ENCODE results near the genes DLEC1 and MYD88.

GRCh38 chr3:36933386-36933939 is 11.4 kb downstream of the TRANK1 start:
- PRO-cap = no peak
- RAMPAGE, long total RNA, 2 experiments = no peak in any of the 2 experiments

GRCh38 chr3:37221181-37221803 is 21.8 kb upstream of the GOLGA4 start:
- PRO-cap = no peak
- RAMPAGE, long total RNA, 2 experiments = no peak in any of the 2 experiments

- PRO-cap = no peak
- RAMPAGE, long total RNA, 2 experiments = no peak in any of the 2 experiments
Measured at GRCh38 chr3:37299217-37299535, 56.1 kb downstream of the GOLGA4 start.

- PRO-cap = no peak
- RAMPAGE, long total RNA, 2 experiments = no peak in any of the 2 experiments
Measured at GRCh38 chr3:37302519-37303336, 59.7 kb downstream of the GOLGA4 start.

DNA sequence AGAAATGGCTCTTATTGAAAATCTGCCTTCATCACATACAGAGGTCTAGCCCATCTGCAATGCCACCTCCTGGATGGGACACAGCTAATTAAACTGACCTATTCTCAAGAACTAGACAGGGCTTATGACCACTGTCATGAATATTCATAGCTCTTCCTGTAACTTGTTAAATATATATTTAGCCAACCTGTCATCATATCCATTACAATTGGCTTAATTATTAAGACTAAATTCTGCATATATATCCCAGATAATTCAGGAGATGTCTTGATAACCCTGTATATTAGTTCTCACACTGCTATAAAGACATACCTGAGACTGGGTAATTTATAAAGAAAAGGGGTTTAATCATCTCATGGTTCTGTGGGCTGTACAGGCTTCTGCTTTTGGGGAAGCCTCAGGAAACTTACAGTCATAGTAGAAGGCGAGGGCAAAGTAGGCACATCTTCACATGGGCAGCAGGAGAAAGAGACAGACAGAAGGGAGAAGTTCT is 74.9 kb upstream of the ITGA9 start:
- PRO-cap = no peak
- RAMPAGE, long total RNA, 2 experiments = no peak in any of the 2 experiments

- PRO-cap = no peak
- RAMPAGE, long total RNA, 2 experiments = no peak in any of the 2 experiments
Measured at GRCh38 chr3:37457280-37458365, 5.7 kb downstream of the ITGA9 start.

- PRO-cap = no peak
- RAMPAGE, long total RNA, 2 experiments = no peak in any of the 2 experiments
Measured at GRCh38 chr3:37458366-37458936, 6.5 kb downstream of the ITGA9 start.

DNA sequence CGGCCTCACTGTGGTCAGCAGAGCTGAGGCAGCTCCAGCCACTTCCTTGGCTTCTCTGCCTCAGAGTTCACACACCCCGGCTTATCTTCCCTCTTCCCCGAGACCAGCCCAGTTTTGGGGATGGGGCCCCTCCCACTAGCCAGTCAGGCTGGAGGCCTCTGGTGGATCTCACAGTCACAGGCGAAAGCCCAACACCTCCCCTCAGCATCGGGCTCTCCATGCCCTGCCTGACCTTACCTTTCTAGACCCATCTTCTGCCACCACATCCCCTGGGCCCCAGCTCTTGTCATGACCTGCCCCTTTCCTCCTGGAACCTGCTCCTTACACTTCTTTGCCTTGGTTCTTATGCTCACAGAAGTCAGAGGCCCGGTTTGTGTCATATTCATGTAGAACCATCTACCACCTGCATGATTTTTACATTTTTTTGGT is 93.7 kb downstream of the ITGA9 start:
- PRO-cap = no peak
- RAMPAGE, long total RNA, 2 experiments = no peak in any of the 2 experiments

DNA sequence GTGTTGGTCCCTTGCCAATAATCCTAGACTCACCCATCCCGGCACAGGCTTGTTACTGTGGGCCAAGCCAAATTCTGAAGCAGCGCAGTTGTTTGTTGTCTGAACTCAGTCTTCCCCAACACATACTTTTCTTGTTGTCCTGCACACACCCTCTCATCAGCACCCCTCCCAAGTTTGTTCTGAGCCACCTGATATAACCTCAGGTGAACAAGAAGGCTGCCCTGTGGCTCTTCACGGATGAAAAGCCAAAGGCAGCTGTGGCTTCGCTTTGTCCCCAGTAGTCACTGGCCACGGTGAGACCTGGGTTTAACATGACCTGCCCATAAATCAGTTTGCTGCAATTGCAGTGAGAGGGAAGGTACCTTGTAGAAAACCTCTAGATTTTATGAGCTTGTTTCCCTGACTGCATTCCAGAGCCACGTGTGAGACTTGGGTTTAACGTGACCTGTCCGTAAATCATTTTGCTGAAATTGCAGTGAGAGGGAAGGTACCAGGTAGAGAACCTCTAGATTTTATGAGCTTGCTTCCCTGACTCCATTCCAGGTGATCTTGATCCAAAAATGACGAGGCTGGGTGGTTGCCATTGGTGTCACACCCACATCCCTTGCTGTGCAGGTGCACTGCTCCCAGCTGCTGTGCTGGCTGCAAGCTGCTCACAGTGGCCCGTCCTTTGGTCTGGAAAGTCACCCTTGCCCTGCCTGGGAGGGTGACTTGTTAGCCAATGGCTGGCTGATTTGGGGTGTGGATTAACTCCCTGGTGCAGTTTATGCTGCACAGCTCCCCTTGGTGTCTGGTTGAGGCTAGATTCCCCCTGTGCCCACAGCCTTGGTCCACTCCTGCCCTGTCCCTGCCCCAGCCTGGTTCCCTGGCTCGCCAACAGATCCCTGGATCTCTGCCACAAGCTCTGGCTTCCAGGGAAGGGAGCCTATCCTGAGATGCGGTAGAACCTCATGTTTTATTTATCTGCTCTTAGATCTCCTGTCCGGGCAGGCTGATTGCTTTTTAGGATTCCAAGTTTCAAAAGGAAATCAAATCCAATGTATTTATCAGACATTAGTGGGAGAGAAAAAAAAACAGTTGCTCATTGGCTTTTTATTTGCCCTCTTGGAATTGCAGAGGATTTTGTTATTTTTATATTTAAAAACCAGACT is 192.7 kb upstream of the CTDSPL start:
- PRO-cap = bidirectional peak, plus-strand start at position 666 of the sequence, minus-strand start at position 665 of the sequence
- RAMPAGE, long total RNA, 2 experiments = no peak in any of the 2 experiments

DNA sequence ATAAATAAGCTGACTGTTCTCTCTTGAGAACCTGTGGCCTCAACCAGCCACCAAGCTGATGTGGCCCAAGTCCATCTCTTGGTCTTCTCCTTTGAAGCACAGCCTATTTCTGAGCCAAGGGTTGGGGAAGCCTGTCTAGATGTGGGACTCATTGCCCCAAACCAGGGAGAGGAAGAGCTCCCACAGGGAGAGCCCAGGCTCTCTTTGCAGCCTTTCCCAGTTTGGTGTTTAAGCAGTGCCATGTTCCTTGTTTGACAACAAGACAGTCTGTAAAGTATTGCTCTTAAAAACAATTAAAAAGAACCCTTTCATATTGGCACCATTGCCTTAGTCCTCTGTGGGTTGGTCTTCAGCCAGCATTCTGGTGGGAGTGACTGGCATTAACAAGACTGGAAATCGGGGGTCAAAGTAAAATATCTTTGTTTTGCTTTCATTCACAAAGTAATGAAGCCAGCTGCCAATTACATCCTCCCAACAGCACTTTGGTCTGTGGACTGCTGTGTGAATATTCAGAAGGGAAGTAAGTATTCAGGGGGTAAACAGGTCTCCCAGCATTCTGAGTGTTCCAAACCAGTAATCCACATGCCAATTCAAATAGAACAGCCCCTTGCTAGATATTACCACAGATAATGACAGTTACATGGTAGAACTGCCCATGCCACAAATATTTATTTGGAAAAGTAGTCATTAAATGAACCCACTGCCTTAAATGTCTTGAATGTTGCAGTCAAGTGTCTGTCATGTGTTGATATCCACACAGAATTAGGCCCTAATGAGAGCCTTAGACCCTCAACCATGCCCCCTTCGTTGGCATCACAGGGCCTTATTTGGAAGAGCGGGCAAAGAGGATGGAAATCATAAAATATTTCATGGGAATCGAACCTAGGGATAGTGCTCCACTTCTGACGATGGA is 8.2 kb upstream of the VILL start:
- PRO-cap = no peak
- RAMPAGE, long total RNA, 2 experiments = no peak in any of the 2 experiments

GRCh38 chr3:37993763-37994841 is 3.5 kb downstream of the VILL start:
- PRO-cap = unidirectional peak, minus-strand start at chr3:37994435
- RAMPAGE, long total RNA, 2 experiments = start-site peak on the plus strand in 1 of 2 experiments, at chr3:37994148-37994208 at its widest, 11 reads per replicate

- PRO-cap = no peak
- RAMPAGE, long total RNA, 2 experiments = no peak in any of the 2 experiments
Measured at GRCh38 chr3:38039022-38039847, at the start of gene DLEC1. Gene DLEC1 (plus strand): TSS chr3:38039208.

- PRO-cap = bidirectional peak, plus-strand start at chr3:38138671, minus-strand start at chr3:38138576; bidirectional peak, plus-strand start at chr3:38138983, minus-strand start at chr3:38138810
- RAMPAGE, long total RNA, 2 experiments = start-site peak on the plus strand in 2 of 2 experiments, at chr3:38138626-38138671 at its widest, 39 to 43 reads per replicate
Measured at GRCh38 chr3:38138532-38139609, at the start of gene MYD88. Gene MYD88 (plus strand): TSS chr3:38138661.

- PRO-cap = no peak
- RAMPAGE, long total RNA, 2 experiments = no peak in any of the 2 experiments
Measured at GRCh38 chr3:38226314-38226944, 39.2 kb upstream of the SLC22A13 start.

GRCh38 chr3:38236227-38237152 is 29.1 kb upstream of the SLC22A13 start:
- PRO-cap = no peak
- RAMPAGE, long total RNA, 2 experiments = no peak in any of the 2 experiments

- PRO-cap = no peak
- RAMPAGE, long total RNA, 2 experiments = no peak in any of the 2 experiments
Measured at GRCh38 chr3:38829345-38829817, 13.4 kb upstream of the SCN10A start.

DNA sequence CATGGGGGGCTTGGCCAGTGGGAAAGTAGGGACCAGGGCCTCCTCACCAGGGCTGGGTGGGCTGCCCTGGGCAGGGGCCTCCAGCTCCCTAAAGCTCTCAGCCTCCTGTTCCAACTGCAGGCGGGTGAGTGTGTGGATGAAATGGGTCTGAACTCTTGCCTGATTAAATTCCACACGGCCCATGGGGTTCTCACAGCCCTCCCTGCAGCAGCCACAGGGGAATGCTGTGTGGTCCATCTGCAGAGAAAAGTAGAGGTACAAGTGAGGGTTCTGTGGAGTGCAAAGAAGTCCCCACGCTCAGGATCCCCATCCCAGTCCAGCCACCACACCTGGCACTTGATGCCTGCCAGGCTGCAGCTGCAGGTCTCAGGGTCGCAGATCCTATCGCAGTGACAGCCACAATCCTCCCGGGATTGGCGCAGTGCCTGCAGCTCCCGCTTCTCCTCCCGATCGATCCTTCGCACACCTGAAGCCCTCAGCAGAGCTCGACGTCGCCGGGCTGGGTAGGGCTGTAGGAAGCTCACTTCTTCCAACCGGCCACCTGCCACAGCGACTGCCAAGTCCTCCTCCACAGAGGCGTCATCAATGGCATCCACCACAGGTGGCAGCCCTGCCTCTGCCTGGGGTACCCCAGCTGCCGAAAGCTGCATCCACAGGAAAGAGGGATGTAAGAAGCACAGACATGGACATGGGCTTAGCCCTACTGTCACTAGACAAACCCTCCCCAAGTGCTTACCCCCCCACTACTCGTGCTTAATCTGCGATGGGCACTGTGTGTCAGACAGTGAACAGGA is 9.4 kb downstream of the CSRNP1 start:
- PRO-cap = no peak
- RAMPAGE, long total RNA, 2 experiments = no peak in any of the 2 experiments

GRCh38 chr3:39189591-39189936 is 2.8 kb downstream of the XIRP1 start:
- PRO-cap = no peak
- RAMPAGE, long total RNA, 2 experiments = no peak in any of the 2 experiments

DNA sequence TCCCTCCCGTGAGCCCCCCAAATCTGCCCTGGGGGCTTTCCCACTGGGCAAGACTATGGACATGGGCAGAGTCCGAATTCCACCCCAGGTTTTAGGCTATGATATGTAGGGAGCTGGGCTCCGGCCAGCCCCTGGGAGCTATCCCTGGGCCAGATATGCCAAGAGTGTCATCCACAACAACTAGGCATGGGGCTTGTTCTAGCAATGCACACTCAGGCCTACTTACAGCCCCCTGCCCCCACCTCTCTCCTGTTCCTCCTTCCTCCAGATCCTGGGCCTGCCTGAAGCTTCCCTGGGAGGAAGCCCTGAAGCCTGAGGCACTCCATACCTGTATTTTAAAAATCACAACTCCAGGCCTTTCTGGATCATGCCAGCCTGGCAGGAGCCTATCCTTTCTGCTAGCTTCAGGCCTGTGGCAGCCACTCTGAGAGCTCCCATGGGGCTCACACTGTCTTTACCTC is 550 bp downstream of the XIRP1 start:
- PRO-cap = no peak
- RAMPAGE, long total RNA, 2 experiments = no peak in any of the 2 experiments

DNA sequence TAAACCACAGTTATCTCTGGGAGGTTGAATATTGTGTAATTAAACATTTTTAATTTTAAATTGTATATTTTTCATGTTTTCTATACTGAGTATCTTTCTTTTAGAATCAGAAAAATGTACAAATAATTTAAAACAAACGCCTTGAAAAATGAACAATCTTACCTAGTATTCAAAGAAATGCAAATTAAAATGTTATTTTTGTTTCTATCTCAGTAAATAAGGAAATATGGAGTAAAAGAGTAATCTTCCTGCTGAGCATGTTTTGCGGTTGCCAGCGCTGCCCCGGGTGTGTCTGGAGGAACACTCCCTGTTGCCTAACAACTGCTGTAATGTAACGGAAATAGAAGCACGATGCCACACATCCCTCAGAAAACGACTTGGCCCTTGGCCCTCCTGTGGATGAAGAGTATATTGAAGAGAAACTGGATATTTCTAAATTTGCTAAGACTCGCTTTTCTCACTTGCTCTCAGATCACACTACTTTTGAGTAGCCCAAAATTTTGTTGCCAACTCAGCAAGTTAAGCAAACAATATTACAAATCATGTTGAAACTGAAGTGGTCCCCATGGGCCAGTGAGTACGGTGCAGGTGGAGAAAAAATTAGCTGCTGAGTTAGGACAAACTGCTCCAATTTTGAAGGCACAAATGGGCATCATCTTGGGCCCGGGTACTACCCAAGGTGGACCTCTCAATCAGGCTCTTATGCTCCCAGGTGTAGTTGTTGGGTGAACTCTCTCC is 18.9 kb downstream of the CX3CR1 start:
- PRO-cap = no peak
- RAMPAGE, long total RNA, 2 experiments = no peak in any of the 2 experiments

Data from body of pancreas (tissue), 2 donors.